Airway epithelial cell (primary cell): ENCODE data around the gene DOK5.

GRCh38 chr20:53581373-53581836, 12.2 kb downstream of the ZNF217 start:
- RAMPAGE, long total RNA = no peak

GRCh38 chr20:53582636-53583392, 10.8 kb downstream of the ZNF217 start:
- RAMPAGE, long total RNA = no peak

DNA sequence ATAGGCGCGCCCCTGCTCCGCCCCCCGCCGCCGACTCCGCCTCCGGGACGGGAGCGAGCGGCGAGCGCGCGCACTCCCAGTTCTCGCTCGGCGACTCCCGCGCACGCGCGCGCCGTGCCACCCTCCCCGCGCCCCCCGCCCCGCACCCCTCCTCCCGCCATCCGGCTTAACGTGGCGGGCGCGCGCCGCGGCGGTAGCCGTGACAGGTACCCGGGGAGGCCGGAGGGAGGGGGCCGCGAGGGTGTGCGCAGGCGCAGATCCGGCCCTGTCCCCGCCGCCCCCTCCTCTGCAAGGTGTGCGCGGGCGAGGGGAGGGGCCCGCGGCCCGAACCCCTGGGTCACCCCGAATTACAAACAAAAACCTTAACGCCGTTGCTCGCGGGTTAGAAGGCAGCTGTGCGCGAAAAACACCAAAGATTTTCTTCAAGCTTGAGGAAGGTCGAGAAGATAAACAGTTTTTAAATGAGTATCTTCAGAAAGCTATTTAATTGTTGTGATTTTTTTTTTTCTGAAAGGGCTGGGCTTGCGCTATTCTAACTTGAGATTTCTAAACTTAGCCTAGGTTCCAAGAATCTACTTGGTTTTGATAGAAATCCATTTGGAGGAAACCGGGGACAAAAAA, 891 bp upstream of the ZNF217 start:
- RAMPAGE, long total RNA = no peak

DNA sequence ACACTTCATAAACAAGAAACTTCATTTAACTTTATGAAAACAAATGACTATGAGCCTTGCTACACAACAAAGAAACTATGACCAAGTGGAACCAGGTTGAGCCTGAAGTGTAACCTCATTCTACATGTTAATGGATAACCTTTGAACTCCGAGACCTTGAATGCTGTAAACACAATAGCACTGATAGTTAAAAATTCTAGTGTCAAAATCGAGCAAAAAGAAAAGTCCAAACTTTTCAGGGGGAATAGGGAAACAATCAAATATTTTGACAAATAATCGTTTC, 2.1 kb upstream of the ZNF217 start:
- RAMPAGE, long total RNA = no peak

DNA sequence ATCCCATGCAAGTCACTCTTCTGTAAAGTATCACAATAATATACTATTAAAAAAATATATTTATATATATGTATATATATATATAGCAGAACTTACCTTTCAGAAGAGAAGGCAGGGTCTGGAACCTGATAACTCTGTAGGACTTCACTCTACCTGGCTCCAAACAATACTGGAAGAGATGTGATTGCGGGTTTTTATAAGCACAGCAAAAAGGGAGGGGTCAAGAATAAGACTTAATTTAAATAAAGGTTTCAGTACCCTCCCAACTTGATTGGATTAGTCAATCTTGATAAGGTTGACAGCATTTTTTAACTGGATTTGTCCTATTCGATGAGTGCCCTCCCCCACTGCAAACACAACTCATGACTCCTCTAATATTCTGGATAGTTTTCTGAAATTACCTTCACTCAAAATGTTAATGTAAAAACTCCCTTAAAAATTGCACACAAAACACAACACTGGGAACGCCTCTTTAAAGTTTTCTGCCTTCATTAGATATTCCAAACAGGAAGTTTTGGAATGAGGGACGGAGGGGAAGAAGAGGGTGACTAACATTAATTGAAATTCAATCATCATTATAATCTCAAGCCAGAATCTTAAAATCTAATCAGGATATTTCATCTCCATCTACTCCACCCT, 4.0 kb upstream of the ZNF217 start:
- RAMPAGE, long total RNA = no peak

- RAMPAGE, long total RNA = no peak
Measured at GRCh38 chr20:53623048-53624342, 29.9 kb upstream of the ZNF217 start.

- RAMPAGE, long total RNA = no peak
Measured at GRCh38 chr20:53696894-53697172, 103.2 kb upstream of the ZNF217 start.

GRCh38 chr20:53708083-53708914, 114.7 kb upstream of the ZNF217 start:
- RAMPAGE, long total RNA = no peak

GRCh38 chr20:53753175-53754267, 159.9 kb upstream of the ZNF217 start:
- RAMPAGE, long total RNA = no peak

- RAMPAGE, long total RNA = no peak
Measured at GRCh38 chr20:53754390-53755007, 160.9 kb upstream of the ZNF217 start.

DNA sequence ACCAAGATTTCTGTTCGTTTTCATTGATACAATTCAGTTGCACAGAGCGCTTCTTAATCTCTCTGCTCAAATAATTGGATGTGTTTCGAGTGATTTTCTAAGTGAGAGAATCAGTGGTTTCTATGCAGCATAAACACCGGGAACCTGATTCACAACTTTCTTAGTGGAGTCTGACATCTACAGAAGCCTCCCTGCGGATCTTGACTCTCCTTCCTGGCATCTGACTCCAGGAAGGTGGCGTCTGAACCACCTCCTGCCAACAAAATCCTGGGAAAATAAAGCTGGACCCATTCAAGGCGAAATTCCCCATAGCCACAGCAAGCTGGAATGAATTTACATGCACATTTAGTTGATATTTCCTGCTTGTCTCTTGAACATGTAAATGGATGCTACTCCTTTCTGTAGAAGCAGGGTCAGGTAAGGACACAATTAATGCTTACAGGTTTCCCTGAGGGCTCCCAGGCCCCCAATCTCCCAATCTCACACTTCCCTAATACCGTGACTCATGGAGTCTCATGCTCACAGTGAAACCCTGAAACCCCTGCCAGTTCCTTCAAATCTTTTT, 197.3 kb upstream of the ZNF217 start:
- RAMPAGE, long total RNA = no peak

- RAMPAGE, long total RNA = no peak
Measured at GRCh38 chr20:53839368-53840147, 230.8 kb downstream of the BCAS1 start.

GRCh38 chr20:53857724-53858328, 212.6 kb downstream of the BCAS1 start:
- RAMPAGE, long total RNA = no peak

DNA sequence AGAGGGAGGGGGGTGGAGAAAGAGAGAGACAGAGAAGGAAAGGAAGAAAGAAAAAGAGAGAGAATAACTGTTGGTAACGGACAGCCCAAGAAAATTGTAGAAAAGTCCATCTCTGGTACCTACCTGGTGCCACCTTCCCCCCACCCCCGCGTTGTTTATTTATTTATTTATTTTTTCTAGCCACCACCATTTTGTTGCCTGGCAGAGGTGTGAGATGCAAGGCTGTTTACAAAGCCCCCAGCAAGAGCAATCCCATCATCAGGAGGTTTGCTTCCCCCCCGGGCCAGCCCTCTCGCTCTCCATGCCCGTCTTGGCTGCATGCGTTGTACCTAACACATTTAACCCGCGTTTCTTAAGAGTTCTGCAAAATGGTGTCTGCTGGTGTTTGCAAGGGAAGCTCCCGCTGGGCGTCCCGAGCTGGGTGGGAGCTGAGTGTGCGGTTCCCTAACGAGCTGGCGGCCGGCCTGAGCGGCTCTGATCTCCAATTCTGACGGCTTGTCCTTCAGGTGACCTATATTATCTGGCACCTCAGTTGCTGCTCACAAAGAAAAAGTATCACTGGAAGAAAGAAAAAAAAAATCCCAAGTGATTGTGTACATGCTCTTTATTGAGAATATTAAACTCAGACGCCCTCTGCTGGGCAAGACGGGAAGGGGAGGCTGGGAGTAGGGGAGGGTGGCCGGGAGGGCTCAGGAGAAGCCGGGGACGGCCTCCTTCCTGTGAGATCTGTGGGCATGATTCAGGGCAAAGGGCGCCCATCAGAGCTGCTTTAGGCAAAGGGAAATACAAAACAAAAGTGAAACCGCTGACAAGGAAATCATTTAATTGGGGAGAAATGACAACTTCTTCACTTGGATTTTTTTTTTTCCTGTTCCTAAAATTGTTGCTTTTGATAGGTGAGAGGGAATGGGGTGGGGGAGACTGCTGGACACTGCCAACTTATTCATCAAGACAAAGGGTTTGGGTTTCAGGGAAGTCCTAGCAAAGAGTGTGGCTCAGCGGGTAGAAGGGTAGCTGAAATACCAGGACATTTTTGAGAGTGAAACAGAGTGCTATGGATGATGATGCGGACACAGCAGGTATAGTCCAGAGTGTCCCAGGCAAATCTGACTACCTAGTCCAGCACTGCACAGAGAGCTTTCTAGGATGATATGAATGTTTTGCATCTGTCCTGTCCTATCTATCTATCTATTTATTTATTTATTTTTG, 154.7 kb downstream of the BCAS1 start:
- RAMPAGE, long total RNA = no peak

DNA sequence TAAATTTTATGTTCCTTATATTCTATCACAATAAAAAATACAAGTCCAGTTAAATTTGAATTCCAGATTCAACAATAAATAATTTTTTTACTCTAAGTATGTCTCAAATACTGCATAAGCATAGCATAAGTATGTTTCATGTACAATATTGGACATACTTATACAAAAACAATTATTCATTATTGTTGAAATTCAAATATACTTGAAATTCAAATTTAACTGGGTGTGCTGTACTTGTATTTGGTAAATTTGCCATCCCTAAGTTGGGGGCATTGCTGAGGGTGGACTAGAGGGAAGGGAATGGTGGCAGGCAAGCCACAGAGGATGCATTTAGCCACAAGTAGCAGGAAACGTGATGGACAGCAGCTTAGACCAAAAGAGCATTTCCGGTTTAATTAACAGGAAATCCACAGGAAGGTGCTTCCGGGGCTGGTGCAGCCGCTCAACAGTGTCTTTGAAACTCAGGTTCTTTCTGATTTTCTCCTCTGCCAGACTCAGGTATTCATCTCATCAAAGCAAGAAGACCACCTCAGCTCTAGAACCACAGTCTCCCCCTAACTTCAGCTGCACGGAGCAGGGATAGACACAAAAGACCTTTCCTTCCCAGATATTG, 7.8 kb upstream of the BCAS1 start:
- RAMPAGE, long total RNA = no peak

GRCh38 chr20:54084862-54085553, 14.6 kb upstream of the BCAS1 start:
- RAMPAGE, long total RNA = no peak

- RAMPAGE, long total RNA = no peak
Measured at GRCh38 chr20:54104032-54104580, 33.7 kb upstream of the BCAS1 start.

GRCh38 chr20:54107522-54108270, 37.3 kb upstream of the BCAS1 start:
- RAMPAGE, long total RNA = no peak

DNA sequence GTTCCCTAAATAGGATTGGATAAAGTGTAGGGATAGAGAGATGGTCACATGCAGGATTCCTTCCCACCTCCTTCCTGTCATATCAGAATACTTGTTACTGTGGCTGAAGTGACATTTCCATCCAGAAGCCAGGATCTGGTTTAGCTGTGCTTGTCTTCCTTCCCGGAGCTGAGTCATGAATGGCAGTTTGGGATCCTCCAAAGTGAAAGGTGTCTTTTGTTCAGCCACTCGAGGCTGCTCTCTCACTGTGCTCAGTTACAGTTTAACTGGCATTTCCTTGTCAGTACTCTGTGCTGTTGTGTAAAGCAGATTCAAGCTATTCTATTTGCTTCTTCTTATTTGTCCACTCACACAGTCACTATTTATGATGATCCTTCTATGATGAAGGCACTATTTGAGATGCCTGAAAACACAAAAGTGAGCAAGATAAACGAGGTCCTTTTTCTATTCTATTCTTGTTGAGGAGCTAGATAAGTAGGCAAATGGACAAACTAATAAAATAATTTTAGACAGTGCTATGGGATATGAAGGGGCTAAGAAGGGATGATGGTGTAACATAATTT, 40.3 kb downstream of the CYP24A1 start:
- RAMPAGE, long total RNA = no peak

DNA sequence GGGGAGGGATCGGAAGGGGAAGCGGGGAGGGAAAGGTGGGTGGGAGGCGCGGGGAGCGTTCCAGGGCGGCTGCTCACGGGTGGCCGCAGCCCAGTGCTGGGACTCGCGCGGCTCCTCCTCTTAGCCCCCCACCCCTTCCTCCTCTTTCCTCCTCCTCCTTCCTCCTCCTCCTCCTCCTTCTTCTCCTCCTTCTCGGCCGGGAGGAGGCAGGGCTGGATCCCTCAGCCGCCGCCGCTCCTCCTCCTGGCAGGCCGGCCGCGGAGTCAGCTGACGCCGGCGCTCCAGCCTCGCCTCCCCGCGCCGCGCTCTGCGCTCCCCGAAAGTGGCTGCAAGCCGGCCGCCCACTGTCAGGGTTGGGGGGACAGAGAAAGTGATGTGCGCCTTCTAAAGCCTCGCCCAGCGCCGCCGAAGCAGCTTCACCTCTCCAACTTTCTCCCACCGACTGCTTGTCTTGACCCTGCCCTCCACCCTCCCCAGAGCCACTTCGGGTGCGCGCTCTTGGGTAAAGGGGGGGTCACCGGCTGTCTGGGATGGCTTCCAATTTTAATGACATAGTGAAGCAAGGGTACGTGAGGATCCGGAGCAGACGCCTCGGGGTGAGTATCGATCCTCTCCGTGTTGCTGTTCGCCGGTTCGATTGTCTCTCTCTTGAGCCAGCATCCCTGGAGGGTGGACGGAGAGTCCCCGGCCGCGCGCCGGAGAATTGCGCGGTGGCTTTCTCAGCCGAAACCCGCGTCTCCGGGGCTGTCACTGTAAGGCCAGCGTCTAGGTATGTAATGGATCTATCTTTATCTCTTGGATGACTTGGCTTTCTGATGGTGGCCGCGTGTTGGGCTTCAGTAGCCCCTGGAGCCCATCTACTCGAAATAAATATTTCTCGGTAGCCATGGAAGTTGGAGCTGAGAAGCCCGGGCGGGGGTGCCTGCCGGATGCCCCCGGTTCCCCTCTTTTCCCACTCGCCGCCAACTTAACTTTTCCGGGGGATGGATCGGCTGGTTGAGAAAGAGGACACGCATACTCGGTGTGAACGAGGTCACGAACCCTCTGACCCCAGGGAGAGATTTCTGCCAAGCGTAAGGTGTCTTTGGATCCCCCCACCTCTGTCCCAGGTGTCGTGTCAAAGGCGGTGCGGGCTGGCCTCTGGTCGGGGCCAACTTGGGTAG, at the start of gene DOK5:
Gene DOK5 (plus strand): TSS at position 177 of the 1,163 bp plus-strand sequence.
- RAMPAGE, long total RNA = no peak